ENCODE measurements around a stretch of chr14.

GRCh38 chr14:96252222-96252741 lies 3.7 kb upstream of the BDKRB1 start:
- PRO-cap, result no peak
- RAMPAGE, long total RNA, result no peak

GRCh38 chr14:96267243-96267846 lies 11.3 kb downstream of the BDKRB1 start:
- PRO-cap, result no peak
- RAMPAGE, long total RNA, result no peak

- PRO-cap, result unidirectional peak, plus-strand start at chr14:96269223
- RAMPAGE, long total RNA, result no peak
Observed at GRCh38 chr14:96268327-96269366, 12.6 kb downstream of the BDKRB1 start.

GRCh38 chr14:96364762-96365437 lies 1.6 kb downstream of the GSKIP start:
- PRO-cap, result no peak
- RAMPAGE, long total RNA, result no peak

- PRO-cap, result no peak
- RAMPAGE, long total RNA, result no peak
Observed at GRCh38 chr14:96573435-96574076, 71.4 kb downstream of the PAPOLA start.

DNA sequence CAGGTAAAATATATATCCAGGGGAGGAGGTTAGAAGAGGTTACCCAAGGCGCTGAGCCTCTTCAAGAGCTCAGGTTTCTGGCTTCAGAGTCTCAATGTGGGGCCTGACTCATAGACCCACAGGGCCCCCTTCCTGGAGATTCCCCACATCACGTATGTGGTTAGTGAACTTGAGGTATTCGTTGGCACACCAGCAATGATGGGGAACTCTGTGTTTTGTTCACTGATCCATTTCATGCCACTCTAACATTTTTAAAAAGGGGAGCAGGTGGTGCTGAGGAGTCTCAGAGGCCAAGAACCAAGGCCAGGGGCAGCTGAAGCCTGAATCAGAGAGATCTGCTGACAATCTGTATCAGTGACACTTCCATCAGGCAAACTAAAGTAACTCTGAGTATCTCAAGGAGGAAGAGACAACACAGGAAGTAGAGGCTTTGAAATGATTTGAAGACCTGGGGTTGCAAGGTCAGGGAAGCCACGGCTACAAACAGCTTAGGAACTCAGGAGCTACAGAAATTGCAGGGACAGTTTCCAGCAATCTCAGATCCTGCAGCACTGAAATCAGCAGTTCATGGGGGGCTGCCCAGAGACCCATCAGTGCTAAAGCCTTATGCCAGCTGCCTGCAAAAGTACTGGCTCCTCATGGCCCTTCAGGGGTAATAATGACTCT lies 323.5 kb downstream of the VRK1 start:
- PRO-cap, result no peak
- RAMPAGE, long total RNA, result no peak

- PRO-cap, result no peak
- RAMPAGE, long total RNA, result no peak
Observed at GRCh38 chr14:99170199-99170544, 101.8 kb downstream of the BCL11B start.

GRCh38 chr14:99181736-99182046 lies 90.3 kb downstream of the BCL11B start:
- PRO-cap, result no peak
- RAMPAGE, long total RNA, result no peak

DNA sequence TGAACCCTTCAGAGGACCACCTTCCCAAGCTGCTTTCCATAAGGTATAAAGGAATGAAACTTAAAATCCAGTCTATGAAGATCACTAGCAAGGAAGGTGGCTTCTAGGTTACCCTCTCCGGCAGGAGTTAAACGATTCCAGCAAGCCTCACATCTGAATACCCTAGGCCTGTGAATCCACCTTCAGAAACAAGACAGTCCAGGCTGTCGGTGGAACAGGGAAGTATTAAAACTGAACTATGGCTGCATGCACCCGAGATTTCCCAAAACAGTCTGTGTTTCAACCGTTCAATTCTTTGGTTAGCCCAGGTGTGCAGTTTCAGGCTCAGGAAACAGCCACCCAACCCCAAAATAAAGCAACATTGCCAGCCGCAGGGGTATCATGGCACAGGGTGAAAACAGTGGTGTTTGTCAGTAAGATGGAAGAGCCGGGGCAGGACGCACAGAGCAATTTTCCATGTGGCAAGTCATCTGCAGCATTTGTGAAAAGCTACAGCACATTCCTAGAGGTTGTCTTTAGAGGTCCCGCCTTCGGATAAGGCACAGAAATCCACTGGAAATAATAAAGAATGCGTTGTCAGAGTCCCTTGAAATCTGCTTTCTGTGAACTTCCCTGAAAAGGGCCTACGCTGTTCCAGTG lies 85.0 kb downstream of the BCL11B start:
- PRO-cap, result no peak
- RAMPAGE, long total RNA, result no peak

DNA sequence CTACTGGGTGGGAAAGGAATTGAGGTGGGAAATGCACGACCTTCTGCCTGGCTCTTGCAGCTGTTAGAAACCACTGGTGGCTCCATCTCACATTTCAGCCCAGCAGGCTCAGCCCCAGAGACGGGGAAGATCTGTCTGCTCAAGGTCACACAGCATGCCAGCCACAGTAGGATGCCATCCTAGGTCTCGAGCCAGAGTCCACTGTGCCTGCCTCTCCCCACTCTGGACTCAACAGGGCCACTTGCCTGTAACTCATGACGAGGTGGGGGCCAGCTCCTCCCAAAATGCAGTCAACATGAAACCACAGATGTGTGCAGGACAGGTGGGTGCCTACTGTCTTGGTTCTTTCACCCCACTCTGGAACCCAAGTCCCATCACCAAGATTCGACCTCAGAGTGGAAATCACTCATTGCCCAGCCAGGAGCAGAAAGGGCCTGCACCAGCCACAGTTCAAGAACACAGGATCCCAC lies 23.2 kb downstream of the BCL11B start:
- PRO-cap, result no peak
- RAMPAGE, long total RNA, result no peak

DNA sequence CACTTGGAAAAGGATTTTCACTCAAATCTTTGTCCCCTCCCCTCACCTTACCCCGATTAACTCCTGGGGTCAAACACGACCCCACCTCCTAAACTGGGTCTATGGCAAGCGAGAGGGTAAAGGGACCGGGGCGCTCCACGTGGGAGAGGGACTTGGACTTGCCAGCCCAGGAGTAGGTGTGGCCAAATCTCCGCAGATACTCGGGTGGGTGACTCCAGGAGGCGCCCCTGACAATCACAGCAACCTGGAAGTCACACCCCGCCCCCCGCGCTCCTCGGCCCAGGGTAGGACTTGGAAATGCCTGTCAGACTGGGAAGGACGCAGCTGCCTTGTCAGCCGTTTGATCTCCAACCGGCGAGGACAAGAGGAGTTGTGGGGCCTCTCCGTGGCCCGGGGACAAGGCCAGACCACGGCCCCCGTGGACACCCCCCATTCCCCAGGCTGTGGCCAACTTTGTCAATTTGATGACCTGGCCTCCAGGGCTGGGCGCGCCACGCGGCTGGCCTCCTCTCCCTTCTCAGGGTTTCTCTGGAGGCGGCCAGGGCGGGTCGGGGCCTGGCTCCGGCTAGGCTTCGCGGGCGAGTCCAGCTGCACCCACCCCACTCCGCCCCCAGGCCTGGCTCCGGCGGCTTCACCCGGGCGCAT lies 1.1 kb upstream of the BCL11B start:
- PRO-cap, result unidirectional peak, plus-strand start at position 294 of the sequence
- RAMPAGE, long total RNA, result no peak

- PRO-cap, result no peak
- RAMPAGE, long total RNA, result no peak
Observed at GRCh38 chr14:99412129-99412590, 68.5 kb downstream of the SETD3 start.

DNA sequence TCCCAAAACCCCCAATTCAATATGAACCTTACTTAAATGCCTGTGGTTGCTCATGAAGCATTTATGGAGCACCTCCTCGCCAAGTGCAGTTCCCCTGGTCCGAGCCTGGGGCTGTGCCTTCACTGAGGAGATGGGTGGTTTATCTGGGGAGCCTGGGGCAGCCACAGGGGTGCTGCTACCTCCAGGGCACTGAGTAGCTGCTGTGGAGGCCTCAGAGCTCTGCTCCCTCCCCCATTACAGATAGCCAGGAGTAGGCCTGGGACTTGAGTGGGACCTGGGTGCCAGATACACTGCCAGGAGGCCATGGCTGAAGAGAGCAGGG lies 27.0 kb downstream of the CCNK start:
- PRO-cap, result no peak
- RAMPAGE, long total RNA, result no peak

GRCh38 chr14:99758469-99758989 lies 34.7 kb upstream of the EML1 start:
- PRO-cap, result no peak
- RAMPAGE, long total RNA, result no peak

GRCh38 chr14:99949405-99949883 lies 115.8 kb upstream of the EVL start:
- PRO-cap, result bidirectional peak, plus-strand start at chr14:99949544, minus-strand start at chr14:99949270
- RAMPAGE, long total RNA, result no peak

- PRO-cap, result no peak
- RAMPAGE, long total RNA, result no peak
Observed at GRCh38 chr14:100025191-100025553, 40.0 kb upstream of the EVL start.

DNA sequence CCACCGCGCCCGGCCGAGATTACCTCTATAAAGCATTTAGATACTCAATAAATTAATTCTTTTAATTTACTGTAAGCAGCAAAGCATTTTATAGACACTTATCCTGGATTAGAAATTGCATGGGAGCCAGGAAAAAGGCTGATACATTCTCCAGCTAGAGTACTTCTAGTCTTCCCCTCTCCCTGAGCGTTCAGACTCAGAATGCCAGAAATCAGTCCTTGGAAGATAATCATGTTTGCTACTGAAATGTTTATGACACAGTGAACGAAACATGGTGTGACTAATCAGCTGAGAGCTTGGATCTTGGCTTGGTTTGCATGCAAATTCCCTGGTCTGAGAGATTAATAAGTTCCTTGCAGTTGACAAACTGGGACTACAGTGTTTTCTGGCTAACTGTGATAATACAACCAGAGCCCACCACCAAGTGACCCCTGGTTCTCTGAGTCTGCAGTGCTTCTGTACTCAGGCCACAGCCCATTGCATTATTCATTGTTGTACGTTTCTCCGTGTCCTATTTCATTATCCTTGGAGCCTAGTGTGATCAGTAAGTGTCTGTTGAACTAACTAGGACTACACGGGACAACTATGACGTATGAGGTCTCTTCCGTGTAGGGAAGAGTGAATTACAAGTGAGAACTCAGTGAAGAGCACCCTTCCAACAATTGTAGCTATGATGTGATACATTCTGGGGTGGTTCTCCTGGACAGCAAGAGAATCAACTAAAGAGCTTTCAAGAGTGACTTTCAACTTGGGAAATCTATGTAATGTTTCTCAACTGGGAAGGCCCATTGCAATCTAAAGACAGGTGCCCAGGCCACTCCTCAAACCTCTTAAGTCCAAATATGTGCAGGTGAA lies 34.6 kb upstream of the EVL start:
- PRO-cap, result unidirectional peak, minus-strand start at position 203 of the sequence
- RAMPAGE, long total RNA, result no peak

DNA sequence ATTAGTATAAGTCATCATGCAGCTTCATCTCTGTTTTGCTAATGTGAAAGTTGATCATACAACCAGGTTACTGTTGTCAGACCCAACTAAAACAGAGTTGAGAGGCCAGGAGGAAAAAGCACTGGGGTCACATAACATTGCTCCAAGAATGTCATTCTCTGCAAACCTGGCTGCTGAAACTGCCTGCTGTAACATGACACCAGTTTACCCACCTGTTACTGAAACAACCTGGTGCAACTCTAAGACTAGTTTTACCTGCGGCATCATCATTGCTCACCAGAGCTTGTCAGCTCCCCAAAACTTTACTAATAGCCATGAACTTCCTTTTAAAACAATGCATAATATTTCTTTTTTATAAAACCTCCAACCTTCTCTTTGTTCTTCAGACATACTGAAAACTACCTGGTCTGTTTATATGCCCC lies 30.7 kb upstream of the DEGS2 start:
- PRO-cap, result no peak
- RAMPAGE, long total RNA, result no peak

GRCh38 chr14:100204421-100205050 lies 34.4 kb upstream of the YY1 start:
- PRO-cap, result no peak
- RAMPAGE, long total RNA, result no peak

GRCh38 chr14:100284680-100286101 lies 21.1 kb downstream of the SLC25A29 start:
- PRO-cap, result unidirectional peak, plus-strand start at chr14:100285486; unidirectional peak, minus-strand start at chr14:100285718
- RAMPAGE, long total RNA, result no peak

All from urinary bladder (tissue), 3 donors.